ENCODE measurements around a stretch of chr20.

DNA sequence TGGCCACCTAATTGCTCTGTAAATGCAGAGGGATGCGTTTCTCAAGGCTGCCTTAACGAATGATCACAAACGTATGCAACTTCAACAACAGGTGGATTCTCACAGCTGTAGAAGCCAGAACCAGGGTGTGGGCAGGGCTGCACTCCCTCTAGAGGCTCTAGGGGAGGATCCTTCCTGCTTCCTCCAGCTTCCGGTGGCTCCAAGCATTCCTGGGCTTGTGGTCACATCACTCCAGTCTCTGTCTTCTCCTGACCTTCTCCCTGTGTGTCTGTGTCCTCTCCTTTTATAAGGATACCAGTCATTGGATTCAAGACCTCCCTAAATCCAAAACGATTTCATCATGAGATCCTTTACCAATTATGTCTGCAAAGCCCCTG lies 3.4 kb upstream of the TAF4 start:
- PRO-cap: no peak

- PRO-cap: no peak
Measured at GRCh38 chr20:62097003-62097353, 25.3 kb upstream of the LSM14B start.

GRCh38 chr20:62104590-62105348 lies 17.5 kb upstream of the LSM14B start:
- PRO-cap: no peak

DNA sequence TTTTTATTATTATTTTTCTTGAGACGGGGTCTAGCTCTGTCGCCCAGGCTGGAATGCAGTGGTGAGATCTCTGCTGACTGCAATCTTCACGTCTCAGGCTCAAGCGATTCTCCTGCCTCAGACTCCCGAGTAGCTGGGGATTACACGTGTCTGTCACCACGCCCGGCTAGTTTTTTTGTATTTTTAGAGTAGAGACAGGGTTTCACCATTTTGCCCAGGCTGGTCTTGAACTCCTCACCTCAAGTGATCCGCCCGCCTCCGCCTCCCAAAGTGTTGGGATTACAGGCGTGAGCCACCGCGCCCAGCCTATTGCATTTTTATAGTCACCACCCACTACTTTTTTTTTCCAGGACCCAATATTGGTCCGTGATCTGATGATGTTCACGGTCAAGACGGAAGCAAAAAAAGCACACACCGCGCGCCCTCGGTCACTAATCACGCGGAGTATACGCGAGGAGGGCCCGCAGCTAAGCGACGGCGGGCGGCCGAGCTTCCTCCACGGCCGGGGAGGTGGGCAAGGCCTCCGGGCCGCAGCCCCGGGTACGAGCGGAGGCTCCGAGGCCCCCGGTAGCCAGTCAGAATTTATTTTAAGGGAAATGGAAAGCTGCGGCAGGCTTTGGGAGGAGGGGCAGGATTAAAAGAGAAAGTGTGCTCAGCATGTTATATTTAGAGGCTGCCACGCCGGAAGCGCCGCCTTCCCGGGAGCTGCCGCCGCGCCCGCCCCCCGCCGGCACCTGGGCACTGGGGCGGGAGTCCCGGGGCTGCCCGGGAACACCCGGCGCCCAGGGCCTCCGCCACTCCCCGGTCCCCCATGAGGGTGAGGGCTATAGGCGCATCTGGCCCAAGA lies 930 bp upstream of the LSM14B start:
- PRO-cap: bidirectional peak, plus-strand start at position 431 of the sequence, minus-strand start at position 439 of the sequence; bidirectional peak, plus-strand start at position 646 of the sequence, minus-strand start at position 636 of the sequence

DNA sequence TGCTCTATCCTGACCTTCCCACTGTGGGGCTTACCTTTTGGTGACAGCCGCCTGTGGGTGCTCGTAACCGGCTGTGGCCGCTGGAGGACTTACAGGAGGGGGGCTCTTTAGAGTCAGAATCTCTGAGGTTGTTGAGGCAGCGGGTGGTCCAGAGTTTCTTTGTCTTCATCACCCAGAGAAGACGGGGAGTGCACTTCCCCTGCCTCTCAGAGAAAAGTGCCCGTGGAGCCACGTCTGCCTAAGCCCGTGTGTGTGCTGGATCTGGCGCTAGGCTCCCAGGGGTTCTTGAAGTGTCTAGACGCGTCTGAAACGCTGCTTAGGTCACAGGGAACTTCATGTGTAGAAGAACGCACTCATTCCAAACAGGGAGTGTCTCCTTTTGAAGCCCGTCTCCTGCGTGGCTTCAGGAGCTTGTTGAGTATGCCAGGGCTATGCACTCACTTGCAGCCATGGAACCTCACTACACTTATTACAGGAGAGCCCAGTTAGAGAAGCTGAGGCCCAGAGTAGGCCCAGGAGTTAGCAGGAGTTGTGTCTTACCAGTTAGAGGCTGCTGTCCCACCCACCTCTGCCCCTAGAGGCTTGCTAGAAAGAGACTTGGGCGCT lies 1.2 kb downstream of the LSM14B start:
- PRO-cap: no peak

GRCh38 chr20:62130376-62130746 lies 8.1 kb downstream of the LSM14B start:
- PRO-cap: no peak

DNA sequence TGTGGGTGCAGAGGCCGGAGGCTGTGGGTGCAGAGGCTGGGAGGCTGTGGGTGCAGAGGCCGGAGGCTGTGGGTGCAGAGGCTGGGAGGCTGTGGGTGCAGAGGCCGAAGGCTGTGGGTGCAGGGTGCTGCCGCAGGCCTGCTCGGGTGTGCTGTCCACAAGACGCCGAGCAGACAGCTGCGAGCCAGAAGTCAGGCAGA lies 14.4 kb upstream of the ADRM1 start:
- PRO-cap: no peak

GRCh38 chr20:62289175-62289700 lies 13.6 kb upstream of the ADRM1 start:
- PRO-cap: no peak

GRCh38 chr20:62308245-62309500 lies 5.9 kb downstream of the ADRM1 start:
- PRO-cap: no peak

GRCh38 chr20:62349951-62350711 lies 17.0 kb downstream of the LAMA5 start:
- PRO-cap: no peak

GRCh38 chr20:62362258-62362760 lies 4.8 kb downstream of the LAMA5 start:
- PRO-cap: no peak

GRCh38 chr20:62370914-62371255 lies 3.8 kb upstream of the LAMA5 start:
- PRO-cap: no peak

DNA sequence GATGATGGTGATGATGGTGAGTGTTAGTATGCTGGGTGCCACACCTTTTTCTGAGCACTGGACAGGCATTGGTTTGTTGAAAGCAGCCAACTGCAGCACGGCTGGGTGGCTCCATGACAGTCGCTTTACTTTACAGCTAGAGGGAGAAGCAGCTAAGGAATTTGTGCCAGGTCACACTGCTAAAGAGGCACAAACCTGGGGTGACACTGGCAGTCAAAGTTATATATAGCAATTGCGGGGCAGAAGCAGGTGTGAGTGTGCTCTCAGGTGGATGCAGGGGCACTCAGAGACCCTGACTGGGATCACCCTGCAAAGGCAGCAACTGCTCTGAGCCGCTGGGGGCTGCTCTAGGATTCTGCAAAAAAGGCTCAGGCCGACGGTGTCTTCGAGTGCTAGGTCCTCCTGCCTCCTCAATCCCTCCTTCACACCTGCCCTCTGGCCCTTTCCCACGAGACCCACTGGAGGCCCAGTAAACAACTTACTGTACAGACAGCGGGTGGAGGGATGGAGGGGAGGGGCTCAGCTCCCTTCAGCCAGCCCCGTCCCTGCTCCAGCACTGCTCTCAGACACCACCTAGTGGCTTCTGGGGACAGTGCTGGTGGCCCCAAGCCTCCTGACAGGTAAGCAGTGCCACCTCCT lies 4.5 kb upstream of the RPS21 start:
- PRO-cap: no peak

GRCh38 chr20:62426717-62427261 lies 550 bp downstream of the RBBP8NL start:
- PRO-cap: no peak

DNA sequence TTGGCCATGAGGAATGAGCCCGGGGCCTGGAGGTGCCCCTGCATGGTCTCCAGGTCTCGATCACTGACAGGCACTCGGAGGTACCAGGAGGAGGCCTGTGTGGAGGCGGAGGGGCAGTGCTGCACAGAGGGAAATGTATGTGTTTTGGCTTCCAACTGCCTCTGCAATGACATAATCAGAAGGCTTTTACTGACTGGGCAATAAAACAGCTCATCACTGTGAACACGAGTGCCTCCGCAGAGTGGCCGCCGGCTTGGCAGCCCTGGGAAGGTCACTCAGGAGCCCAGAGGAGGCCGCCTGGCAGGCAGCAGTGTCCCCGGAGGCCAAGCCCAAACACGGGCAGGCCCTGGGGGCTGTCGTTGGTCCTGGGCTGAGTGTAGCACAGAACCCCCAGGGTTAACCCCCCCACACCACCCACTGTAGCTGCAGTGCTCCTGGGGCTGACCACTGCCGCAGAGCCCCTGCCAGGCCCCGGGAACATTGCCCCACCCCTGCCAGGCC lies 61.2 kb upstream of the GATA5 start:
- PRO-cap: no peak

DNA sequence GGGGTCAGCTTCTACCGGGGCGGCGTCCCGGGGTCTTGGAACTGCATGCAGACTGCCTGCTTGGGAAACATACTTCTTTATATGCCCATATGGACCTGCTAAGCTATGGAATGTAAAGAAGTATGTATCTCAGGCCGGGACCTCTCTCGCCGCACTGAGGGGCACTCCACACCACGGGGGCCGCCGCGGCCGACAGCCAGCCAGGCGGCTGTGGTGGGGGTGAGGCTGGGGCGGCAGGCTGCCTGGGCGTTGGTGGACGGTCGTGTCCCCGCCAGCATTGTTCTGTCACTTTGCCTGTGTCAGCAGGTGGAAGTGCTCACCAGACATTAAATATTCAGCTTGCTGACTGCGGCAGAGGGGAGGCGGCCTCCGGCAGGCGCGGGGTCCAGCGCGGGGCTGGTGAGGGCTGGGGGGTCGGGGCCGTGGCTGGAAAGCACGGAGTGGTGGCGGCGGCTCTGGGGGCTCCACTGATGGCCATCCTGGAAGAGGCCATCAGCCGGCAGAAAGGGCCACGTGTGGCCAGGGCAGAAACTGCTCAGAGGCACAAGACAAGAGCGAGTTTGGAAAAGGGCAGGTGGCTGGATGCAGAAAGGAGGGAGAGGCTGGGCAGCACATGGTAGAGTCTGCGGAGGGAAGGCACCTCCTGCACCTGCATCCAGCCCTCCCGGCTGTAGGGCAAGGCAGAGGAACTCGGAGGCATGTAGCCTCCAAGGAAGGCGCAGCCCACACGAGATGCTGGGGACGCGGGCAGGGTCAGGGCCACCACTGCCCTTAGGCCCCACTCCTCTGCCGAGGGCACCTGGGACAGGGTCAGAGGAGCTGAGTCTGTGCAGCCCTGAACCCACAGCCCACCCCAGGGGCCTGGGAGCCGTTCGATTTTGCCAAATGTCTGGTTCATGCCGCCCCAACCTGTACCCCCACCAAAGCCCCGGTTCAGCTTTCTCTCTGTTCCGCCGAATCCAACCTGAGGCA lies 78.7 kb upstream of the GATA5 start:
- PRO-cap: no peak

DNA sequence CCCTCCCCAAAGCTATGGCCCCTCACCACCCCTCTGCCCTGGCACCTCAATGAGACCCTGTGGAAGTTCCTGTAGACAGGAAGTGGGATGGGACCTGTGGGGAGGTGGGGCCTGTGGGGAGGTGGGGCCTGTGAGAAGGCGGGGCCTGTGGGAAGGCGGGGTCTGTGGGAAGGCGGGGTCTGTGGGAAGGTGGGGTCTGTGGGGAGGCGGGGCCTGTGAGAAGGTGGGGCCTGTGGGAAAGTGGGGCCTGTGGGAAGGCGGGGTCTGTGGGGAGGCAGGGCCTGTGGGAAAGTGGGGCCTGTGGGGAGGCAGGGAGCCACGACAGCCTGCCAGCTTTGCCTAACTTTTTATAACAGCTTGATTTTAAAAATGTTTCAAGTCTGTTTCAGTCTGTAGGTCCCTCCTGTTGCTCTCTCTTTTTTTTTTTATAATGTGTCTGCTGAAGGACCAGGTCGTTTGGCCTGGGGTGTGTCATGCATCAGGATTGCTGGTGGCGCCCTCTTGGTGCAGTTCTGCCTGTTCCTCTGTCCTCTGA lies 70.5 kb upstream of the SLCO4A1 start:
- PRO-cap: no peak

DNA sequence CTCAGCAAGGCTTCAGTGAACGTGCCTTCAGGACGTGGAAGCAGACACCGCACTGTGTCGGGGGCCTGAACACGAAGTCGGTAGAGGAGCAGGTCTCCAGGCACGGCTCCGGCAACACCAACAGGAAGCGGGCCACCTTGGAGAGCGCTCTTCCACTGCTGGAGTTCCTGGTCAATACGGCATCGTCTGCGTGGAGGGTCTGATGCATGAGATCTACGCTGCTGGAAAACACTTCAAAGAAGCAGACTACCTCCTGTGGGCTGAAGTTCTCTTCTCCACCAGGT lies 69.3 kb upstream of the SLCO4A1 start:
- PRO-cap: no peak

DNA sequence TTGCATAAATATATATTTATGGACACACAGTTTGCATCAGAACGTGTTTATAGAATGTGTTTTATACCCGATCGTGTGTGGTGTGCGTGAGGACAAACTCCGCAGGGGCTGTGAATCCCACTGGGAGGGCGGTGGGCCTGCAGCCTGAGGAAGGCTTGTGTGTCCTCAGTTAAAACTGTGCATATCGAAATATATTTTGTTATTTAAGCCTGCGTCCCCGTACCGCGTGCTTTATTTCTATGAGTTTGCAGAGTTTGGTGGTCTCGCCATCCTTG lies 29.7 kb downstream of the SLCO4A1 start:
- PRO-cap: no peak

DNA sequence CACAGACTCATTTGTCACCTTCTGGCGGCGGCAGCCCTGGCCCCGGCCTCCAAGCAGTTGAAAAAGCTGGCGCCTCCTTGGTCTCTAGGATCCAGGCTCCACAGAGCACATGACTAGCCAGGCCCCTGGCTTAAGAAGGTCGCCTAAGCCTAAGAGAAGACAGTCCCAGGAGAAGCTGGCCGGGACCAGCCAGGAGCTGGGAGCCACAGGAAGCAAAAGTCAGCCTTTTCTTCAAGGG lies 35.0 kb upstream of the MRGBP start:
- PRO-cap: no peak

Data from neural crest cell (in vitro differentiated cells).